Cardiac fibroblast (primary cell): Measurements from ENCODE around the genes FBXO24 and MUC3A.

GRCh38 chr7:100247219-100247899 lies 27.6 kb downstream of the PVRIG start:
- RRBS: no CpG with 5 or more reads among the region's 9 CpGs

- RRBS: no CpG with 5 or more reads among the region's 43 CpGs
These were observed 36.7 kb upstream of the SPDYE3 start for GRCh38 chr7:100270363-100271542.

- RRBS: no CpG with 5 or more reads among the region's 8 CpGs
These were observed 5.7 kb downstream of the AGFG2 start for GRCh38 chr7:100544382-100545460.

DNA sequence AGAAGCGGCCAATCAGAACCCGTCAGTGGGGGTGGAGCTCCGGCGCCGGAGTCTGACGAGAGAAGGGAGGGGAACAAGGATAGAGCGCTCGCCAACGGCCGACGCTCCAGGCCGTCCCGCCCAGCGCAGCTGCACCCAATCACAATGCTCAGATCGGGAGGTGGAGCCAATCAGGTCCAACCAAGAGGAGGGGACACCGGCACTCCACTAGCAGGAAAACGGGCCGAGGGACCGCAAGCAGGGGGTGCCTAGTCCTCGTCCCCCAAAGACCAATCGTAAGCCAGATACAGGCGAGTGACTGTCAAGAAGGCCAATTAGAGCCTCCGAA lies at the start of gene FBXO24:
FBXO24 (plus strand) TSS at position 82 of the 328 bp plus-strand sequence.
- RRBS: 1% methylated on average over 2 of the region's 23 CpGs

DNA sequence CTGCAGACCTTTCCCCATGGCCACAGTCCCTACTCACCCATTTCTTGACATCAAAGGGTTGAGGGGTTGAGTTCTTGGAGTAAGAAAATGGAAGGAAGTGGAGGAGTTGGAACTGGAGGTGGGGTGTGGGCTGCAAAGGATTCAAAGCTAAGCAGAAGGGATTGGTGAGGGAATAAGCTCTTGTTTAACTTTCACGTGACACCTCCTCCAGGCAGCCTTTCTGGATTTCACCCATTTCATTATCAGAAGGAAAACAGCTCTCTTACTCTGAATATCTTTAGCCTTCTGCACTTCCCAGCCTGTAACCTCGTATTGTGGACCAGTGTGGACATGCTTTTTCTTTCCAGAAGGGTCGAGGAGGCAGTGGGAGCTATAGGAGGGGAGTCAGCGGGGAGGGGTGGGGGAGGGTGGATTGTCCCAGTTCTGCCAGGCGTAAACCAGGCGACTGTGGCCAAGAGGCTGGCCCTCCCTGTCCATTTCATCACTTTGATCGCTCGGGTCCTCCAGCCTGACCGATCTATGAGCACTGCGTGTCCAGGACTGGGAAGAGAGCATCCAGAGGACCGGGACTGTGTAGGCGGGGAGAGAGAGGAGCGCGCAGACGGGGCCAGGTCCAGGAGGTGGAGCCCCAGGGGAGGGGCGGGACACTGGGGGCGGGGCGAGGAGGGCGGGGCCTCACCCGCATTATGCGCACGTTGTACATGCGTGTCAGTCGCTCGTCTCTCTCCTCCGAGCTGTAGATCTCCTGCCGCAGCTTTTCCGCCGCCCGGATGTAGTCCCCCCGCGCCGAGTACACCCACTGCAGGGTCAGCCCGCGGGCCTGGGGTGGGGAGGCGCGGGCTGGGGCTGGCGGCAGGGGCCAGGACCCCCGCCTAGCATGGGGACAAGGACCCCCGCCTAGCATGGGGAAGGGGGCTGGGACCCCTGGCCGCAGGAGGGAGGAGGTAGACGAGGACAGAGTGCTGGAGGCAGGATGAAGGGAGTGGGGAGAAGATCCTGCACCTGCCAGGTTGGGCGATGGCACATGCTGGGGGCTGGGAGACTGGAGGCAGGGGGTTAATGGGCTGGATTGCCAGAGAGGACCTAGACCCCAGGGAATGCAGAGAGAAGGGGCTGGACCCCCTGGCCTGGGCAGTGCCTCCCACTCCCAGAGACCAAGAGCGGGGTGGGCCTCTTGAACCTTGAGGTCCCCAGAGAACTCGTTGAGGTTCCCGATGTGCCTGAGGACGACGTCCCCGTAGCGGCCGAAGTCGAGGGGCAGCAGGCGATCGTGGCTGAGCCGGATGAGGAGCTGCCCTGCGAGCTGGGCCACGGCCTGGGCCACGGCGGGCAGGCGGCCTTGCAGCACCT lies 14.2 kb downstream of the MOSPD3 start:
- RRBS: no CpG with 5 or more reads among the region's 60 CpGs

GRCh38 chr7:100642433-100643249 lies 1.3 kb upstream of the TFR2 start:
- RRBS: no CpG with 5 or more reads among the region's 17 CpGs

DNA sequence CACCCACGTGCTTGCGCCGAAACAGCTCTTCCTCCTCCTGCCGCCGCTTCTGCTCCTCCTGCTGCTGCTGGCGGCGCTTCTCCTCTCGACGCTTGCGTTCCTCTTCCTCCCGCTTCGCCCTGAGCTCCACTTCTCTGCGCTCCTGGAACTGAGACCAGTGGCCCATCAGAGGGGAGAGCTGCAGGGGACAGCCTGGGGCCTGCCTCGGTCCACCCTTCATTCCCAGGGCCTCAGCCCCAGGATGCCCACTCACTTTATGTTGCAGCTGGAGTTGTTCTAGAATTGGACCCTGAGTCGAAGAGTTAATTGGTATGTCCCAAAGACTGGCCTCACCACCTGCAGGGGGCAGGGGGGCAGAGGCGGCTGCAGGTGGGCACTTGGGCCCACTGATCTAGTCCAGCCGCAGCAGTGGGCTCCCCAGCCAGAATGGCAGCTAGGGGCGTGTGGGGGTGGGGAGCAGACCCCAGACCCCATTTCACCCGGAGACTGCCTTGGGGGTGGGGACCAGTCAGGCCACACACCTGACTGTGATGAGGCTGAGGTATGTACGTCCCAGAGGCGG lies 9.8 kb downstream of the GNB2 start:
- RRBS: no CpG with 5 or more reads among the region's 21 CpGs

DNA sequence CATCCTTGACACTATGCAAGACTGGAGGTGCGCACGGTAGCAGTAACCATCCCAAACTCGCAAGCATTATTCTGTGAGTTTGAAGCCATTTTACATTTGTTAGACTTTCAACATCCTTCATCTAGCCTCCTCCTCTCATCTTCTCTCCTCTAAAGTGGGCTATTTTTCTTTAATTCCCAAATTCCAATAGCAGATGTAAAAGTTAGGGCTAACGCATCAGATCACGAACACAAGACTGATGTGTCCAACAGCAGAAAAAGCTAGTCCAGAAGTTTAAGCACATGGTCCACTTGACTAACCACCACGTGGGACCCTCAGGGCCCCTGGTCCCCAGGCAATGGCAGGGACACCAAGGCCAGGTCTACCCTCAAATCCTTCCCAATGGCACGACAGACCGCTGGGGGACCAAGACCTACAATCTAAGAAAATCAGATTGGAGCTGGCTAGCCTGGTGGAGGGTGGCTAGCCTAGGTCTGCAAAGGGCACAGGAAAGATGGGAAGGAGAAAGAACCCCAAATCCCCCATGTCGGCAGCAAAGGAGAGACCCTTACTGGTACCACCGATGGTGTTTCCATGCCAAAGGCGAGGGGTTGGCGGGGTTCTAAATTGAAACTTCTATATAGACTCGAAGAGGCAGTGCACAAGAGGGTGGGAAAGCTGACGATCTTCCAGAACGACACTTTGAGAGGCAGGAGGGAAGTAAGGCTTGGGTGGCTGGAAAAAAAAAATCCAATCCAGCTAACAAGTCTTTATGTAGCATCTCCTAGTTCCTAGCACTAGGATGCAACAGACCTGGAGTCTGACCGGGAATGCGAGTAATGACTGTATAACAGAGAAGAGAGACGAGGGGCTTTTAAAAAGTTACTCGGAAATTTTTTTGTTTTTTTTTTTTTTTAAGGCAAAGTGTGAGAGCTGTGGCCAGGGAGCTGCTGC lies 1.4 kb downstream of the GIGYF1 start:
- RRBS: no CpG with 5 or more reads among the region's 19 CpGs

- RRBS: 6% methylated on average over 11 of the region's 35 CpGs
These were observed 858 bp downstream of the EPO start for GRCh38 chr7:100720922-100721729.

DNA sequence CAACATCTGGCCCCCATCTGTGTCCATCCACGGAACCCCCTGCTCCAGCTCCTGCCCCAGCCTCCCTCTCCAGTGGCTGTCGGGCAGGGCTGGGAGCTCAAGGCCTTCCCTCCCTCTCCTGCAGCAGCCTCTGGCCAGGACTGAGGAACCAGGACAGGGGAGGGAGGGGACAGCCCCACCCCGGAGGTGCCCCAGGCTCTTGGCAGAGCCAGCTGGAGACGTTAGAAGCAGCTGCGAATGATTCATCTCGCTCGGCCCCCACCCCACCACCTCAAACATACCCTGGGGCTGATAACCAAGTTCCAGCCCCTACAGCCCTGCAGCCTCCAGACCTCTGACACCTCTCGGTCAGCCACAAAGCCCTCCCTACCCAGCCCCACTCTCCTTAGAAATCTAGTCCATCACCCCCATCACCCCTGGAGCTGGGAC lies 25.2 kb downstream of the EPHB4 start:
- RRBS: no CpG with 5 or more reads among the region's 8 CpGs

GRCh38 chr7:100826336-100826559 lies 1.1 kb downstream of the EPHB4 start:
- RRBS: no CpG with 5 or more reads among the region's 8 CpGs

DNA sequence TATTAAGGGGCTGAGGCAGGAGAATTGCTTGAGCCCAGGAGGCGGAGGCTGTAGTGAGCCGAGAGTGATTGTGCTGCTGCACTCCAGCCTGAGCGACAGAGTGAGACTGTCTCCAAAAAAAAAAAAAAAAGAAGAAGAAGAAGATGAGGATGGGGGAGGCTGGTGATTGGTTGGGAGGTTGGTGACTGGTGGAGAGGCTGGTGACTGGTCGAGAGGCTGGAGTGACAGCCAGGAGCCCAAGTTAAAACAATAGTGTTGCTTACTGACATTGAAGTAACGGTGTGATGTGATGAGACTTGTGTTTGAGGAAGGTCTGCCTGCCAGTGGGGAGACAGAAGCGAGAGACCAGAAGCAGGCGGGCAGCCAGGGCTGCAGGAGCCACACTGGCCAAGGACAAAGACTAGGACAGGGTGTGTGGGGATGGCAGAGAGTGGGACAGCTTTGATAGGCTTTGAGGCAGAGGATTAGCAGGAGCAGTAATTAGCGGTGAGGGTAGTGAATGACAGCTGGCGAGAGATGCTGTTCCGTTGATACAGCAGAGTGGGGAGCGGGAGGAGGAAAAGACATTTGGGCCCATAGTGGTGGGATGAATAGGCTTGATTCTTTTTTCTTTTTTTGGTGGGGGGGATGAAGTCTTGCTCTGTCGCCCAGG lies 4.9 kb downstream of the SRRT start:
- RRBS: no CpG with 5 or more reads among the region's 12 CpGs

- RRBS: no CpG with 5 or more reads among the region's 30 CpGs
These were observed 7.3 kb downstream of the SRRT start for GRCh38 chr7:100881883-100882877.

DNA sequence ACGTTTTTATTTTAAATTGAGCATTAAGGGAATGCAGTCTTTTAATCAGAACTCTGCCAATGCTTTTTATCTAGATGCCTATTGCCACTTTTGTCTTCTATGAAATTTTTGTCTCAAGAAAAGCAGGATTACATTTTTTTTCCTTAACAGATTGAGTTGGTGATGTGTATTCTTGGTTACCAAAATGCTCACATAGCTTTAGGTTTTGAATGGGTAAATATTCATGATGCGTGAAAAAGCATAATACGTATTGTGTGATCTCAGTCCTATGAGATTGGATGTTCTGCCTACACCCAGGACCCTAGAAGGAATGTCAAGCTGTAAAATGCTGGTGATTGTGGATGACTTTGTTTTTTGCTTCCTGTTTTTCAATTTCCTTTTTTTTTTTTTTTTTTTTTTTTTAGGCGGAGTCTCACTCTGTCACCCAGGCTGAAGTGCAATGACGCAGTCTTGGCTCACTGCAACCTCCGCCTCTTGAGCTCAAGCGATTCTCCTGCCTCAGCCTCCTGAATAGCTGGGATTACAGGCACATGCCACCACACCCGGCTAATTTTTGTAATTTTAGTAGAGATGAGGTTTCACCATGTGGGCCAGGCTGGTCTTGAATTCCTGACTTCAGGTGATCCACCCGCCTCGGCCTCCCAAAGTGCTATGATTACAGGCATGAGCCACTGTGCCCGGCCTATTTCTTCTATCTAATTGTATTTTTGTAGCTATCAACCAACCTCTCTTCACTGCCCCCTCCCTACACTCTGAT lies 14.7 kb upstream of the ACHE start:
- RRBS: no CpG with 5 or more reads among the region's 11 CpGs

GRCh38 chr7:100929504-100929939 lies 19.8 kb upstream of the MUC3A start:
- RRBS: no CpG with 5 or more reads among the region's 2 CpGs

GRCh38 chr7:100949053-100949707 lies at the start of gene MUC3A:
Gene MUC3A (plus strand): TSS chr7:100949534.
- RRBS: no CpG with 5 or more reads among the region's 22 CpGs

DNA sequence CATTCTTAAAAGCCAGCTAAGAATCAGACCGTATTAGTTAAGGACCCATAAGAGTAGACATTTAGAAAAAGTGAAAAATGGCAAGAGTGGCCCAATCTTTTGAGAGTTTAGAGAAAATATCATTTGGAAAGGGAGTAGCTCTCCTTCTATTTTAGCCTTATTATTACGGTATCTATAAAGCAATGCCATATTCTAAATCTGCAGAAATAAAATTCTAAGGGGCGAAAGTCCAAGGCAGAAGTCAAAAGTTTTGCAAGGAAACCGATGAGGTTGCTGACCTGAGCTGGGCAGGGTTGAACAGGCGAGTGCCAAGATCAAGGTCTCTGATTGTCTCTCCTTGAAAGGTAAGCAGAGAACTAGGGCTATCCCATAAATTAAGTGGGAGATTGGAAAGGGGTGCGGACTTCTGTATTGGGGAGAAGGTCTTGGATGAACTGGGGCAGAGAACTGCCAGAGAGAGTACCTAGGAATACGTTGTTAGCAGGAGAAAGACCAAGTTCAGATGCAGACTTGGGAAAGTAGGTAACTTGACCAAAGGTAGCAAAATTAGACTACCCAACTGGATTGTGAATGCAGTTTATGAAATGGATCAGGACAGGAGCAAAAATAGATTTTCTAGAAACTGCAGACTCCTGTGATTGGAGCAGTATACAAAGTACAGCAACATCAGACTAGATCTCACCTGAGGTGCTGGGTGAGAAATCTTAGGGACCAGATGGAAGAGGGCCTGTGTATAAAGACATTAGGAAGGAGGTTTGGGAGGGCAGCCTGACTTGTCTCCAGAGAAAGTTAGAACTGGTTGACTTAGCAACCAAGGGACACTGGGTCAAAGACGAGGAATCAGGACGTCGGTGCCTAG lies 11.9 kb downstream of the TRIM56 start:
- RRBS: no CpG with 5 or more reads among the region's 10 CpGs

GRCh38 chr7:101111885-101112675 lies 14.8 kb upstream of the SERPINE1 start:
- RRBS: no CpG with 5 or more reads among the region's 14 CpGs

DNA sequence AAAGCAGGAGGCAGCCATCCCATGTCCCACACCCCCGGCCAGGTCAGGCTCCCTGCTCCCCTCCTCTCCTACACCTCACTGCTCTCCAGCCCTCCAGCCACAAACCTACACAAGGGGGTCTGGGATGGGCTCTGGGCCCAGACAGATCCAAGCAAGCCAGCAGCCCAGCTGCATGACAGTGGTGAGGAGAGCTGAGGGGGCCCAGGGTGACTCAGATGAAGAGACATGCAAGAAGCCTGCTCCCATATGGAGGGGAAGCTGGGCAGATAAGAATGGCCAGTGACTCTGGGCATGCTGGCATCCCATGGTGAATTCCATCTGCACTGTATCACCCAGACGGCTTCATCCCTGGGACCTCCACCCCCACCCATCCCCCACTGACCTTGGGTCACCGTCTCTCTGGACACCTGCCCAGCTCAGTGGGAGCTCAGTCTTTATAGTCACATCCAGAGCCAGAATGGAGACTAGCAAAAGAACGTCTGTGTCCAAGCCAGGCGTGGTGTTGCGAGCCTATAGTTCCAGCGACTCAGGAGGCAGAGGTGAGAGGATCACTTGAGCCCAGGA lies 9.6 kb upstream of the SERPINE1 start:
- RRBS: no CpG with 5 or more reads among the region's 7 CpGs

- RRBS: no CpG with 5 or more reads among the region's 11 CpGs
These were observed 10.7 kb downstream of the SERPINE1 start for GRCh38 chr7:101137433-101138083.